Aortic smooth muscle cell (primary cell): ENCODE results near the genes RIMS3 and NFYC.

GRCh38 chr1:40210160-40211149 lies 37.3 kb upstream of the TMCO2 start:
- RRBS = no CpG with 5 or more reads among the region's 3 CpGs

DNA sequence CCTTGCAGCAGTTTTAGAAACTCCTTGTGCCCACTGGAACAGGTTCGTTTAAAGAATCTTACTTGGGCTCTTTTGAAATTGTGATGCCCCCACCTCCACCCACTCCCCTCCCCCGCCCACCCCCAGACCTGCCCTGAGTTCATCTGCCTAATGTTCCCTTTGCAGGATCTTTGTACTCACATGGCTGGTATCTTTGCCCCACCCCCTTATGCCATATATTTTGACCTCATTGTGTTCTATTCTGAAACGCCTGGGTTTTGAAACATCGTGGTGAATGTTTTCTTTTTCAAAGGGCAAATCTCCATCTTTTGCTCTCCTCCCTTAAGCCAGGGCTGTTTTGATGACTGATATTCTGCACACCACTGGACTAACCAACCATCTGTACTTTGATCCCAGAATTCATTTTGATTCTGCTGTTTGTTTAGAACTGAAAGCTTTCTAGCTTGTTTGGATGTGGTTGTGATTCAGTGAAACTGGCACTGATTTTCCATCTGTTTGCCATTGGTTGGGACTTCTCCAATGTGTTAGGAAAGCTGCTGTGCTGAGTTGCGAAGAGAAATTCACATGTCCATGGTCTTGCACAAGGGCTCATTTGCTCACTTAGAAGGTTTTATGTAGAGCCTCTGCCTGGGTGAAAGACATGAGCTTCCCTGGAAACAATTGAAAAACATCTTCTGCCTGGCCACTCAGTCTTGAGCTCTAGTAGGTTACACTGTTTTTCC lies 16.4 kb downstream of the SMAP2 start:
- RRBS = no CpG with 5 or more reads among the region's 5 CpGs

GRCh38 chr1:40399803-40401017 lies 26.7 kb downstream of the SMAP2 start:
- RRBS = no CpG with 5 or more reads among the region's 7 CpGs

GRCh38 chr1:40406423-40407036 lies 33.0 kb downstream of the SMAP2 start:
- RRBS = no CpG with 5 or more reads among the region's 4 CpGs

GRCh38 chr1:40409520-40410005 lies 36.0 kb downstream of the SMAP2 start:
- RRBS = no CpG with 5 or more reads among the region's 5 CpGs

DNA sequence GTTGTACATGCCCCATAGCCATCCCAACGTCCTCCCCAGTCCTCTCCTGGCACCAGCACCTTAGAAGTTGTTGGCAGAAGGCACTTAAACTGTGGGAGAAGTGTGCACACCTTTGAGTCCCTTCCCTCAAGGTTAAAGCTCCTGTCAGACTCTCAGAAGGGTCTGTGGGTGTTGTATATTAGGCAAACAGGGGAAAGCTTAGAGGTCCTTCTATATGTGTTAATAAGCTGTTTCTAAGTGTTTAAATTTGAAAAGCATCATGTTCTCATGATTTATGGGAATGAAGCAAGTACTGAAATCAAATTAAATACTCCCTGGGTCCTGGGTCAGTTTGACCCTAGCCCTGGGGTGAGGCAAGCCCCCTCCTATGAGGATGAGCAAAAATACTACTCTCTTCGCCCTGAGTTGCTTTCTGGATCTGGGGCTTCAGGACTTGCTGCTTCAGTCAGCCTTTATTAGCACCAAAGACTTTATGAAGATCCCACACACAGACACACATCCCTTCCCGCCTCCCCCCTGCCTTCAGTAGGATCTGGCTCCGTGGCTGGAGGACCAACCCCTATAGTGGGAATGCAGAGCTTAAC lies 27.9 kb upstream of the ZFP69B start:
- RRBS = no CpG with 5 or more reads among the region's 4 CpGs

GRCh38 chr1:40665068-40666348 lies at the start of gene RIMS3:
Gene RIMS3 (minus strand): TSS chr1:40665682.
- RRBS = 4% methylated on average over 15 of the region's 69 CpGs

GRCh38 chr1:40691053-40692168 lies at the start of gene NFYC:
Gene NFYC (plus strand): TSS chr1:40691704.
- RRBS = 0% methylated on average over 7 of the region's 86 CpGs

GRCh38 chr1:40708531-40709917 lies 17.5 kb downstream of the NFYC start:
- RRBS = no CpG with 5 or more reads among the region's 15 CpGs

DNA sequence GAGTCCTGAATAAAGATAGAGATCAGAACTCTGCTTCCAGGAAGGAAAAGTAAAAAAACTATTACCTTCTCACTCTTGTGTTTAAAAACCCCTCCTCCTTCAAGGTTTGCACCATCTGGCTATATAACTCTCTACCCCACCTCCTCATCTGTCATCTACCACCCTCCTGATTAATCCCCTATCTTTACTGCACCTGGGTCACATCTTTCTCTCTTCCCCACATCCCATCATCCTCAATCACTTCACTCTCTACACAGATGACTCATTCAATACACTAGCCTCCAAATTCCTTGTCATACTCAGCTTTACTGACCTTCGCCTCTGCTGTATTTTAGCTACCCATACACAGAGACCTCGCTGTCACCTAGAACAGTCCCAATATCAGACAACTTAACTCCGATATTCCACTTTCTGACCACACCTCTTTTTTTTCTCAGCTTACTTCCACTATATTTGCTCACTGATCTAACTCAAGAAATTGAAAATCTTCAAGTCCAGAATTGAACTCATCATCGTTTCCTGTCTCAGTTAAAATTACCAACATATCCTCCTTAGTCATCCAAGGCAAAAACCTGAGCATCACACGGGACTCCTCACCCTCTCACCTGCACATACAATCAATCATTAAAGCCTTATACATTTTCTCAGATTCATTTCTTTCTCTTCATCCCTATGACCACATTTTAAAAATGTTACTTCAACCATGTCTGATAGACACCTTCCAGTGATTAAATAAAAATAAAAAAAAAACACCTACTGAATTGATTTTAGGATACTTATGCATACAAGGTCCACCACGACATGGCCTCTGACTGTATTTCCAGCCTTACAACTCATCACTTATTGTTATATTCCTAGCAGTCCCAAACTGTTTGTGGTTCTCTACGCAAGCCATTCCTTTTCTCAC lies 3.5 kb downstream of the SCMH1 start:
- RRBS = no CpG with 5 or more reads among the region's 7 CpGs

- RRBS = no CpG with 5 or more reads among the region's 2 CpGs
Observed at GRCh38 chr1:41319005-41319700, 77.0 kb upstream of the SCMH1 start.

DNA sequence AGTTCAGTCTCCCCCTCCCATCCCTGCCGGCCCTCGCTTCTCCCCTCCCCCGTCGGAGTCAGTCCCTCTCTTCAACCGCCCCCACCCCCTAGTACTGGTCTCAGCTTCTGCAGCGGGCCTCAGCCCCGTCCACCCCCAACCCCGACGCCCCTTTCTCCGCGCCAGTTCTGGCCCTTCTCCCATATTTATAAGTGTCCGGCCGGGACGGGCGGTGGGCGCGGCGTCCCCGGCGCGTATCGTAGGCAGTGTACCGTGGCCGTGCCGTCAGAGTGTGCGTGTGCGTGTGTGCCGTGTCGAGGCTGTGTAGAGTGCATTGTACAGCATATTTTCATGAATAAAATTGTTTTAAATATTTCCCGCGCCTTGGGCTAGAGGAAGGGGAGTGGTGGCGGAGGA lies 101.2 kb downstream of the EDN2 start:
- RRBS = no CpG with 5 or more reads among the region's 32 CpGs

- RRBS = 14% methylated on average over 2 of the region's 11 CpGs
Observed at GRCh38 chr1:41418696-41419239, 65.7 kb downstream of the EDN2 start.

- RRBS = no CpG with 5 or more reads among the region's 6 CpGs
Observed at GRCh38 chr1:41476651-41477122, 7.8 kb downstream of the EDN2 start.

DNA sequence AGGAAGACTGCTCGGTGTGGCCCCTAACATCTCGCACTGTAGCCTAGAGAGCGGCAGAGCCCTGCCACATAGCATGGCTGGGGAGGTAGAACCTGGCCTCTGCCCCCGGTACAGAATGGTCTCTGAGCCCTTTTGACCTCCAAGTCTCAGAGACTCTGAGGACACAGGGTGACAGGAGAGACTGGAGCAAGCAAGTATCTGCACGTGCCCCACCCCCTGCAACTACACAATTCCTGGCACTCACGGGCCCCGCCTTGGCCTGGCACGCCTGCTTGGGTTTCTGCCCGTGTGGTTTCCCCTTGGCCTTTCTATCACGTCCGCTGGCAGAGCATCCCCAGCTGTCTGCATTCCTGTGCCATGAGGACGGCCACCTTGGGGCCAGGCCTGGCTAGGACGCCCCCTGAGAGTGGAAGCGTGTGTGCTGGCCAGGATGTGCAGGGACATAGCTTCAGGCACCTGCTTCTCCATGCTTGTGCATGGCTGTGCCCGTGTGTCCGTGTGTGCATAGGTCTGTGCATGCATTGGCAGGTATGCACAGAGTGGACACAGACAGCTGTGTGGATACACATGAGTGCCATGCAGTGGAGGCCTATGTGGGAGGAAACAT lies 14.3 kb upstream of the EDN2 start:
- RRBS = no CpG with 5 or more reads among the region's 16 CpGs

DNA sequence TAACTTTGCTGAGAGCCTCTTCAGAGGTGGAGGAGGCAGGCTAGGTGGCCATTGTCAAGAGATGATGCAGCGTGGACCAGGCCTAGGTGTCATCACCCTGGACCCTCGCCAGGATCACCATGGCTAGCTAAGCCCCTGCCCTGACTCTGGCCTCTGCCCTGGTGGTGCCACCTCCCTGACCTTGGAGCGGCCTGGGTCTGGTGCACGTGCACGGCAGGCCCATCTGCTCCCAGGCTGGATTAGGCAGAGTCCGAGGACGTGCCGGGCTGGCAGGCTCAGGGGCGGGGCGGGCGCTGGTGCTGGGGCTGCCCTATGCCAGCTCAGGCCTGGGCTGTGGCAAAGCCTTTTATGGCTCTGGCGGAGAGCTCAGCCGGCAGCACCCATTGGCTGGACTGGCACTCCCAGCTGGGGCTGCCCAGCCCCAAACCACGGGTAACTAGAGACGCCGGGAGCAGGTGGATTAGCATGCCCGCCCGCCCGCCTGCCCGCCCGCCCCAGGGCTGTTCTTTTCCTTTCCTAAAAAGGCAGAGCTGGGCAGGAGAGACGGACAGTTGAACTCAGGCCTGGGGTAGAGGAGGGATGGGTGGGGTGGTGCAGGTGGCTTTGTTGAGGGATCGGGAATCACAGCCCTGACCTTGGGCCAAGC lies 17.1 kb upstream of the EDN2 start:
- RRBS = 85% methylated on average over 8 of the region's 23 CpGs

DNA sequence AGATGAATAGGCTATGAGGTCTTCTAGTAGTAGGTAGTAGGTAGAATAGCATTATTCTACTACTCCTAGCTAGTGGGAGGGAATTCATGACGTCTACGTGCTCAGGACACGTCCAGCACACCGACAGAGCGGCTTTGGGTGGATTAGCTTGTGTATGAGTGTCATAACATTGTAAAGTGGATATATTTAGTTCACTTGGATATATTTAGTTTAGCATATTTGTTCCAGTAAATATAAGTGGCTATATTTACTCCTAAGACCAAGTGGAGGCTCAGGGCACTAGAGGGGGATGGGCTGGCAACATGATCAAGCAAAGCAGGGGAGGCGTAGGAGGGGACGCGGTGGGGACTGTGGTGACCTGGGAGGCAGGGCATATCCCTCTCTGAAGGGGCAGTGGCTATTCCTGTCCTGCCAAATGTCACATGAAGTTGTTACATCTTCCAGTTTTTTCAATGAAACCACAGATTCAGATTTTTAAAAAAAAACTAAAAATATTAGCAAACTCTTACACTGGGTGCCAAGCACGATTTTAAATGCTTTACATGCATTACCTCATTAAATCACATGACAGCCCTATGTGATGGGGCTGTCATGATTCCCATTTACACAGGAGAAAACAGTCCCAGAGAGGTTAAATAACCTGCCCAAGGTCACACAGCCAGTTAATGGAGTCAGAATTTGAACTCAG lies 51.9 kb upstream of the EDN2 start:
- RRBS = no CpG with 5 or more reads among the region's 9 CpGs

- RRBS = no CpG with 5 or more reads among the region's 8 CpGs
Observed at GRCh38 chr1:41537826-41538219, 53.3 kb upstream of the EDN2 start.

DNA sequence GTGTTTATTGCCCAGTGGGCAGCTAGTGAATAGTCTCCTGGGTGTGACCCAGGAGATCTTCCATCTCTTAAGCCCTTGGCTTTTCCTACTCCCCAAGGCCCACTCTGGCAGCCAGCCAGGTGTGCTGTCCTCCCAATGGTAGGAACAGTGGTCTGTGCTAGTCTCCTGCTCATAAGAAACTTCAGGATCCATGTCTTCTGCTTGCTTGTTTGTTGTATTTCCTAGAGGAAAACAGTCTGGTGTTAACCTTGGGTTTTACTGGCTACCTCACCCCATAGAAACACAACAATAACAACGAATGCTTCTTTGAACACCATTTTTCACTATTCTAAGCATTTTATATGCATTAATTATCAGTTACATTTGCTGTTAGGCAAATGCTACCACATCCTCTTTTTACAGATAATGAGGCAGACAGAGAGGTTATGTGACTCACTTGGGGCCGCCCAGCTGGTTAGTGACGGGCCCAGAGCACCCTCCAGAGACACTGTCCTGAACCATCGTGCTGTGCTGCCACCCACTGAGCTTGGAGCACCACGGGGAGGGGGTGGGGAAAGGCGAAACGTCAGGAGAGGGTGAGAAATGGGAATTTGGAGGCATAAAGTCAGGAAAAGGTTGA lies 107.5 kb downstream of the HIVEP3 start:
- RRBS = no CpG with 5 or more reads among the region's 7 CpGs

- RRBS = no CpG with 5 or more reads among the region's 8 CpGs
Observed at GRCh38 chr1:41874745-41875434, 43.8 kb downstream of the HIVEP3 start.